ENCODE measurements around the gene MMEL1.

DNA sequence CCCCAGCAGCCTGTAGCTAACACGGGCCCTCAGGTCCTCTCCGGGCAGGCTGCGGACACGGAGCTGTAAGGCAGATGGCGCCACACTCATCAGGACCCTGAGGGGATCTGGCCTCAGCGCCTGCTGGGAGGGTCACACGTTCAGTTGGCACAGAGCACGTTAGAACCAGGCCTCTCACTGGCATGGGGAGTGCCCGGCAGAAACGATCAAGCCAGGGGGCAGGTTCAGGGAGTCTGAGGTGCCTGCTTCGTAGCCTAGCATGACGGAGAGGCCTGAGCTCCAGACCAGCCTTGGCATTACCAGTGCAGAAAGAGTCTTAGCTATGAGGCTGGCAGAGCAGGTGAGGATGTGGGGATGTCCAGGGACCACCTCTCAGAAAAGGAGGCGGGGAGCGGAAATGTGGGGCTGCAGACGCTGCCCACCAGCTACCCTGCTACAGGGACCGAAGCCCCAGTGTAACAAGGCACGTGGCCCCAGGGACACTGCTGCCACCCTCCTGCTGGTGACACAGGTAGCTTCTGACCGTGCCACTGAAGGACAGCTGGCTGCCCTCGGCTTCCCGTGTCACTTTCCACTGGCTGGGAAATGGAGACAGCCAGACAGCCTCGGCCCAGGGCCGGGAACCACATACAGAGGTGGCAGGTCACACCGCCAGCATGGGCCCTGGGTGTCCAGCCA is 5.4 kb downstream of the PEX10 start:
- PRO-cap = no peak
- RAMPAGE, long total RNA, 3 experiments = no peak in any of the 3 experiments

DNA sequence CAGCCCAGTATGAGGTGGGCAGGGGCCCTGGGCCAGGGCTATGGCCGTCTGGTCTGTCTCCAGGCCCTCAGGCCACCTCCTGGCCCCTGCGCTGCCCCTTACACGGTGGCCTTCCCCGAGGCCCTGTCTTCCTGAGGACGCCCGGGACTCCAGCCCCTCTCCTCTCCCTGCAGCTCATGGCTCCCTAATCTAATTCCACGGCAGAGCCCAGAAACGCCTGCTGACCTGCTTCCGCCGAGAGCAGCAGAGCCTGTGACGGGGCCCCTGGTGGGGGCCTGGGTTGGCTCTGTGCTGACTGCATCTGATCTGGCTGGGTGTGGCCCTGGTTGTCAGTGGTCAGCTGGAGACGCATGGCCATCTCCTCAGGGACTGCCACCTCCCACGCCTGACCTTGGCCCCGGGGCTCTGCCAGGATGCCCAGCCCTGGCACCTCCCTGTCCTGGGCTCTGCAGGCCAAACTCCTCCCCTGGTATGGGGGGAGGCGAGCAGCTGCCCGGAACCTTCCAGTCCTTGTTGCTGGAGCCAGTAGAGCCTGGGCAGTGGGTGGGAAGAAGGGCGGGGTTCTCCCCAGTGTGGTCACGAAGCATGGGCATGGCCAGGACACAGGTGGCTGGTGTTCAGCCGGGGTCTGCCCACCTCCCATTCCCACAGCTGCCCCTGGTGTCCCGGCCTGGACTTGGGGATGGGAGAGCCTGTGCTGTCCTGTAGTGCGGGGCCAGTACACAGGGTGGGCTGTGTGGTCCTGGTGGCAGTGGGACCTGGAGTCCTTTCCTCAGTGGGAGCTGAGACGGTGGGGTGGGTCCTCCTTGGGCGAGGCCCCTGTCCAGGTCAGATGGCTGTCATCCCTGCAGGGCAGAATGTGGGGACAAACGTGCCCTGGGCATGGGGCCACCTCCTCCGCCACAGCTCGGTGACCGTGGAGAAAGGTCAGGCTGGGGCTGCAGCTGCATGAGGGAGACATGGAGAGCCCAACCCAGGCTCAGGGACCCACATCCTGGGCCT is 988 bp upstream of the PLCH2 start:
- PRO-cap = no peak
- RAMPAGE, long total RNA, 3 experiments = no peak in any of the 3 experiments

DNA sequence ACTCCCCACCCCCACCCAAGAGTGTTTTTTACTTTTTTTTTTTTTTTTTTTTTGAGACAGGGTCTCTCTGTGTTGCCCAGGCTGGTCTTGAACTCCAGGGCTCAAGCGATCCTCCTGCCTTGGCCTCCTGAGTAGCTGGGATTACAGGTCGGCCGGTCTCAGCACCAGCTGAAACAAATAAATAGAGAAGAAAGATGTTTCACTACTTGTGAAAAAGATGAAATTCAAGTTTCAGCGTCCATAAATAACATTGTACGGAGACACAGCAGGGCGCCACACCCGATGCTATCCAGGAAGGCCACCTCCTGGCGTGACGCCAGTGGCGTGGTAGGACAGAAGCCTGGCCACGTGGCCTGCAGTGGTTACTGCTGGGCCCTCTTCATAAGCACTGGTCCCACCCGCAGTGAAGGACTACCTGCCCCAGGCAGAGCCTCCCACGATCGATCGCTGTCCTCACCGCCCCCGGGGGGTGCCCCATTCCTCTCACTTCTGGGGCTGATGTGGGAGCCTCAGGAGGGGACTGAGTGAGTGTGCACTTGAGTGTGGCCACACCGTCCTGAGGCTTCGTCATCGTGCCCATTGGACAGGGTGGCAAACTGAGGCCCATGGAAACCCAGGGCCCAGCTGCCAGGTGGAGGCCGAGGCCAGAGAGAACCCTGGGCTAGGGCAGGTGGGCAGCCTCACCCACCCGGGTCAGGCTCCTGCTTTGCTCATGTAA is 11.5 kb upstream of the HES5 start:
- PRO-cap = no peak
- RAMPAGE, long total RNA, 3 experiments = no peak in any of the 3 experiments

- PRO-cap = no peak
- RAMPAGE, long total RNA, 3 experiments = no peak in any of the 3 experiments
Measured at GRCh38 chr1:2544226-2545005, 11.8 kb upstream of the TNFRSF14 start.

DNA sequence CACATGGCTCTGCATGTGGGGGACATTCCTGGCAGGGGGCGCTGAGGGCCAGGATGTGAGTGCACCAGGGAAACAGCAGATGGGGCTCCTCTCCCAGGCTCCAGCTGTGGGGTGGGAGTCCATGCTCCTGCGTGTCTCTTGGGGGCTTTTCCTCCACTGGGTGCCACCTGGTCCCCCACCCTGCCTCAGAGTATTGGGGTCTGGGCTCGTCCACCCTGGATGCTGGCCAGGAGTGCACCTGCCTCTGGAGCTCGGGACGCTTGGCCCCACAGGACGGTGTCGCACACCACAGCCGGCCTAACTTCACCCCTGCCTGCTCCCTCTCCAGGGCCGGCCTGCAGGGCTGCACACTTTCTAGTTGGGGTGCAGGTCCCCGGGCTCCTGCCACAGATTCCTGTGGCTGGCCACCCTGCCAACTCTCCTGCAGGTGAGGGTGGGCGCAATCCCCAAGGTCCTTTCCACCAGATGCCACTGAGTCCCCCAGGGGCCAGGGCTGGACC is 1.1 kb upstream of the TNFRSF14 start:
- PRO-cap = no peak
- RAMPAGE, long total RNA, 3 experiments = no peak in any of the 3 experiments

- PRO-cap = no peak
- RAMPAGE, long total RNA, 3 experiments = no peak in any of the 3 experiments
Measured at GRCh38 chr1:2587219-2587742, 704 bp downstream of the PRXL2B start.

DNA sequence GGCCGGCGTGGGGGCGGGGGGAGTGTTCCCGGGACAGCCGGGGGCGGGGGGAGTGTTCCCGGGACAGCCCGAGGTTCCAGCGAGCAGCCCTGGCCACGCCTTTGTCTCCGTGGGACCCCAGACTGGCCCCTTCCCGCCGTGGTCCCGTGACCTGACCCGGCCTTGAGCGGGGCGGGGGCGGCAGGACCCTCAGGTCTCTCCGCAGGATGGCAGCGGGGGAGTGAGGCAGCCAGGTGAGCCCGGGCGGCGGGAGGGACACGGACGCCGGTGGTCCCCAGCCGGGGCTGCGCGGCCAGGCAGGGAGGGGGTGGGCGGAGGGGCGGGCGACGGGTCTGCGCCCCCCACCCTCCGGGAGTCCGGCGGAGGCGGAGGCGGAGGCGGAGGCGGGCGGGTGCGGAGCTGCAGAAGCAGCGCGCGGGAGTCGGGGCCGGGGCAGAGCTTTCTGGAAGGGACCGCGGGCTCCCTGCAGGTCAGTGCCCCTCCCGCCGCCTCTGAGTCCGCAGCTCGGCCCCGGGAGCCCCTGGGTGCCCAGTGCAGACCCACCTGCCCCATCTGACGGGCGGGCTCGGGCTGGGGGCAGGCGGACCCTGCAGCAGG is 4.0 kb downstream of the MMEL1 start:
- PRO-cap = no peak
- RAMPAGE, long total RNA, 3 experiments = no peak in any of the 3 experiments

DNA sequence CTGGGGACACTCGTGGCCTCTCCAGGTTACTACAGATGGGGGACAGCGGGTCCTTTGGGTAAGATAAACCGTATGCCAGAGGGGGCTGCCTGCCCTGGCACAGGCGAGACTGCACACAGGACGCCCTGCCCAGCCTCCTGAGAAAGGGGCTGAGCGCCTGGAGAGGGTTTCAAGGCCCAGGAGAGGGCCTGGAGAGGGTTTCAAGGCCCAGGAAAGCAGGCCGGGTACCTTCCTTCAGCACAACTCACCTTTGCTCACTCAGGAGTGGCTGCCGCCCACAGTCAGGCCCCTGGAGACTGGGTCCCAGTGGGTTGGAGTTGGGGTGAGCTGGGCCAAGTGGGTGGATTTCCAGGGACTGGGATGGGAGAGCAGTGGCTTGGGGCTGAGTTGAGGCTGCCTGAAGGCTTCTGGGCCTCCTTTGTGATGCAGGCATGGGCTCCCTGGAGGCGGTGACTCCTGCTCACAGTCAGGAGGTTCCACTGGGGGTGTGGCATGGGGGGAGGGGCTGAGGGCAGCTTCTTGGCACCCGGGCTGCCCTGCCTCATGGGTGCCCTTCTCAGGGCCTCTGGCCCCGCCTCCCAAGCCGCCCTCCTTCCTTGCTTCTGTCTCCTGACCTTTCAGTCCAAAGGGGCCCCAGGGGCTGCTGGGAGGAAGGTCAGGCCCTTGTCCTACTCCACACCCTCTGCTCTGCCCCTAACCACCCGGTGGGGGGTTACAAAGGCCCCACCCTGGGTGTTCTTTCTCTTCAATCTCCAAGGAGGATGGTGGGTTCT is at the start of gene MMEL1:
TSS of gene MMEL1 (minus strand) at position 399 of the 773 bp plus-strand sequence.
- PRO-cap = no peak
- RAMPAGE, long total RNA, 3 experiments = no peak in any of the 3 experiments

DNA sequence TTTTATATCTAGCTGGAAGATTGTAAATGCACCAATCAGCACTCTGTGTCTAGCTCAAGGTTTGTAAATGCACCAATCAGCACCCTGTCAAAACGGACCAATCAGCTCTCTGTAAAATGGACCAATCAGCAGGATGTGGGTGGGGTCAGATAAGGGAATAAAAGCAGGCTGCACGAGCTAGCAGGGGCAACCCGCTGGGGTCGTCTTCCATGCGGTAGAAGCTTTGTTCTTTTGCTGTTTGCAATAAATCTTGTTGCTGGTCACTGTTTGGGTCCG is 12.3 kb upstream of the TTC34 start:
- PRO-cap = no peak
- RAMPAGE, long total RNA, 3 experiments = no peak in any of the 3 experiments

- PRO-cap = no peak
- RAMPAGE, long total RNA, 3 experiments = no peak in any of the 3 experiments
Measured at GRCh38 chr1:2959906-2960292, 61.4 kb upstream of the ACTRT2 start.

GRCh38 chr1:3063538-3064277 is 5.3 kb upstream of the PRDM16 start:
- PRO-cap = no peak
- RAMPAGE, long total RNA, 3 experiments = no peak in any of the 3 experiments

DNA sequence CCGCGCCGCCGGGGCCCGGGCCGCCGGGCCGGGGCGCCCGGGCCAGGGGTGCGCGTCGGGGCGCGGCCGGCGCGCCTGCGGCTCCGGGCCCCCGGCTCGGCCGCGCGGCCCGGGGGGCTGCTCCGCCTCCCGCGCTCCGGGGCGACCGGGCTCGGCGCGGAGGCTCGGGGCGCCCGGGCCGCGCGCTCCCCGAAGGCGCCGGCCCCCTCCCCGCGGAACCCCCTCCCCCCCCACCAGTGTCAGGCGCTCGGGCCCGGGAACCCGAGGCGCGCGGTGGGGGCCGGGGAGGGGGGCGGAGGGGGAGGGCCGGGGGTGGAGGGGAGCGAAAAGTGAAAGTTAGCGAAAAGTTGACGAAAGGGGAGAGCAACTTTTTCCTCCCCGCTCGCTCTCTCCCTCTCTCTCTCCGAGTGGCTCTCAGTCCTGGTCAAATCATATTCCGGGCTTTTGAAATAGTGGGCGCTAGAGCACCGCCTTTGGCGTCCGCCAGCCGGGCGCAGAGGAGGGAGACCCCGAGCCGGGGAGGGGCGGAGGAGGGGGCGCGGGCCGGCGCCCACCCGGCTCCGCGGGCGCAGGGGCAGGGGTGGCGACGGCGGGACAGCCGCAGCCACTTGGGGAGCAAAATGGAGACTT is 433 bp downstream of the PRDM16 start:
- PRO-cap = bidirectional peak, plus-strand start at position 343 of the sequence, minus-strand start at position 409 of the sequence
- RAMPAGE, long total RNA, 3 experiments = no peak in any of the 3 experiments

GRCh38 chr1:3072499-3073336 is 3.7 kb downstream of the PRDM16 start:
- PRO-cap = no peak
- RAMPAGE, long total RNA, 3 experiments = no peak in any of the 3 experiments

- PRO-cap = no peak
- RAMPAGE, long total RNA, 3 experiments = no peak in any of the 3 experiments
Measured at GRCh38 chr1:3075885-3076560, 7.0 kb downstream of the PRDM16 start.

DNA sequence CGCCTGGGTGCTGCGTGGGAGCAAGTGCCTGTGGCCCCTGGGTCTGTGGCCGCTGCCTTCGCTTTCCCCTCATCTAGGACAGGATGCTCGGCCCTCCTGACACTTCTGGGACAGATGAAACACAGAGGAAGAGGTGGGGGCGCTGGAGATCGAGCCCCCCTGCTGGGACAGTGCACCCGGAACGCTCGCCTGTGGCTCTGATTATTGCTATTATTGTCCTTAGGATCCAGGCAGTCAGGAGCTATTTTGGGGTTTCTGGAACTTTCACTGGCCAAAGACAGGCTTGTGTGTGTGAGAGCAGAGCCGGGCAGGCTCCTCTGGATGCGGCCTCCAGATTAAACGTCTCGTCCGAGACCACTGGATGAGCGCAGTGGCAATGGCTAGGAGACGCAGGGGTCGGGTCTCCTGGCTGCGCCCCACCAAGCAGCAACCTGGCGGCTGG is 13.9 kb downstream of the PRDM16 start:
- PRO-cap = no peak
- RAMPAGE, long total RNA, 3 experiments = no peak in any of the 3 experiments

DNA sequence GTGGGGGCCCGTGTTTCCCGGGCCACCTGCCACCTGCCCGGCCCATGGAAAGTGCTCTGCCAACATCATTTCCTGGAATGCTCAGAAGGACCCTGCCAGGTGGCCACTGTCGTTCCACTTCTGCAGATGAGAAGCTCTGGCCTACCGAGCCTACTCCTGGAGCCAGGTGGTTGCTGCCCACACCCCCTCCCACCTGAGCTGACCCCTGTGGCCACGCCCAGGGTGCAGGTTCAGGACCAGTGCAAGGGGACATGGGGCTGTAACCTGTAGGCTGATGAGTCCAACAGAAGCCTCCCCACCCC is 99.7 kb downstream of the PRDM16 start:
- PRO-cap = no peak
- RAMPAGE, long total RNA, 3 experiments = no peak in any of the 3 experiments

- PRO-cap = no peak
- RAMPAGE, long total RNA, 3 experiments = no peak in any of the 3 experiments
Measured at GRCh38 chr1:3204418-3205318, 135.7 kb downstream of the PRDM16 start.

- PRO-cap = no peak
- RAMPAGE, long total RNA, 3 experiments = no peak in any of the 3 experiments
Measured at GRCh38 chr1:3238316-3238872, 169.4 kb downstream of the PRDM16 start.

DNA sequence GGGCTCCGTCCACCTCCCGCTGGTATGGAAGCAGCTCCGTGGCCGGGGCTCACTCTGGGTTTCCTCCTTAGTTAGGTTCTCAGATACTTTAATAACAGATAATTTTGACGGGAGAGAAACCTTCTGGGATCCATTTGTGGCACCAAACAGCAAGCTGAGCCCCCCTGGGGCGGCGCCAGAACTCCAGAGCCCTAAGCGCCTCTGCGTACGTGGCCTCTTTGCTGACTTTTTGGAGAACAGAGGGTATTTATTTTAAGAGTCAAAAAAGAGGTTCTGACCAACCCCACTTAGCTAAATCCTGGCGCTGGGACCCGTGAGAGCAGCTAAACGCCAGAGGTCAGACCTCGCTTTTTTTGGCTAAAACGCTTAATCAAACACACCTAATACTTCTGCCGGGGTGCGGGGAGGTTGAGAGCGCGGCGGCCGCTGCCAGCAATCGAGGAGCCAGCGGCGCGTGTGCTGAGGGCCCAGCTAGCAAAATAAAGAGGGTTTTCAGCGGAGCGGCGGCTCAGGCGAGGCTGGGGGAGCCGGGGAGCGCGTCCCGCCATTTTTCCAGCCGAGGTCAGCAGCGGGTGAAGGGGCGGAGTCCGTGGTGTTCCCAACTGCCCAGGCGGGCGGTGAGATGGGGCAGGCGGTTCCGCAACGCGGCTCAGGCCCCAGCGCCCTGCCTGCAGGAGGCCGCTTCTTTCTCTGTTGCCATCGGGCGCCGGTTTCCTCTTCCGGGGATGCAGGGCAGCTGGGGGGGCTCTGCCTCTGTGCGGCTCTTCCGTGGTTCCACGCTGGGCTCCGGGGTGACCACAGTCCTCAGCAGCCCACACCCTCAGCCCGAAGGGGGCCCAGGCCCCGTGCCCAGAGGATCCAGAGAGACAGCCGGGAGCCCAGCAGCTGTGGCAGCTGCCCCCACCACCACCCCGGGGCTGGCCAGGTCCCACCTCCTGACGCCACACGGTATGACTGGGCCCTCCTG is 171.8 kb downstream of the PRDM16 start:
- PRO-cap = no peak
- RAMPAGE, long total RNA, 3 experiments = no peak in any of the 3 experiments

DNA sequence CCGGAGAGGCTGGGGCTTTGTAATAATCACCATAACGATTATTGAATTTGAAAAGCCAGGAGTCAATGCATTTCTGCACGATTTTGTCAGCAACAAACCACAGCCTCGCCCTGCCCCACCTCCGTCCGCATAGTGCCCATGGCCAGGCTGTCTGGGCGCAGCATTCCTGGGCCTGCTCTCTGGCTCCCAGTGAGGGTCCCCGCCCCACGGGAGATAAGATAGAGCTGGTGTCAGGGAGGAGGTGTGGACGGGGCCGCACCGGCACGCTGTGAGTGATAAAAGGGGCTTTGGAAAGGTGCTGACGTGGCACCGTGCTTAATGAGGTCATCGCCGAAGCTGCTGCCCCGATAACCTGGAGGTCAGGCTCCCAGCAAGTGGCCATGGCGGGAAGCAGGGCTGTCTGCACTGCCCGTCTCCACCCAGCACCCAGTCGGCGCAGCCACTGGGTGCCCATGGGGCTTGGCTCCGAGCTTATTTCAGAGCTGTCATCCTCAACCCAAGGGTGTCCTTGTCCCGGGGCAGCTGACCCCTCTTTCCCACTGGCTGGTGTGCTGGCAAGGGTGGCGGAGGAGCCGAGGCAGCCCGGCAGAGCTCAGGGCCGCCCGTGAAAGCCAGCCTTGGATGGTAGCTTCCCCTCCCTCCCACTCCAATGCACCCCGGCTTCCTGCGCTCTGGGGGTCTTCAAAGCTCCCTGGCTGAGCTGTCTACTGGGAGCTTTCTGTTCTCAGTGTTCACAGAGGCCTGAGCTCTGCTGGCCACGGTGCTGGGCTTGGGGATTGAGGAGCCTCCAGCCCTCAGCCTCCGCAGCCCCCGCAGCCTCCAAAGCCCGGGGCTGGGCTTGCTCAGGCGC is 105.2 kb upstream of the ARHGEF16 start:
- PRO-cap = no peak
- RAMPAGE, long total RNA, 3 experiments = no peak in any of the 3 experiments